Myometrial cell (primary cell): ENCODE measurements around a stretch of chr17.

DNA sequence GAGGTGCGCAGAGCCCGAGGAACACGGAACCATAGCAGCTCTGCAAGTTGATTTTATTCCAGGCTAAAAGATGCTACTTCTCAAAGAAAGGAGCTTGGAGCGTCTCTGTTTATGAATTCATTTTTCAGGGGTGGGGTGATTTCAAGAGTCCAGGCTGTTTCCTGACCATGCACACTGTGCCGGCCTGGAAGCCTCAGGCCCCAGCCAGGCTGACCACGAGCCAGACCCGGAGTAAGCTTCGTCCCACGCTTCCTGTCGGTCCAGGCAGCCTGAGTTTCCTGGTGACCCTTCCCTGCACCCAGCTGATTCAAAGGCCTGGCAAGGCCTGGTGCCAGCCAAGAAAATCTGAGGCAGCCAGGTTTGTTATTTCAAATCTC is 62.1 kb upstream of the SMURF2 start:
- RAMPAGE, long total RNA, result no peak

DNA sequence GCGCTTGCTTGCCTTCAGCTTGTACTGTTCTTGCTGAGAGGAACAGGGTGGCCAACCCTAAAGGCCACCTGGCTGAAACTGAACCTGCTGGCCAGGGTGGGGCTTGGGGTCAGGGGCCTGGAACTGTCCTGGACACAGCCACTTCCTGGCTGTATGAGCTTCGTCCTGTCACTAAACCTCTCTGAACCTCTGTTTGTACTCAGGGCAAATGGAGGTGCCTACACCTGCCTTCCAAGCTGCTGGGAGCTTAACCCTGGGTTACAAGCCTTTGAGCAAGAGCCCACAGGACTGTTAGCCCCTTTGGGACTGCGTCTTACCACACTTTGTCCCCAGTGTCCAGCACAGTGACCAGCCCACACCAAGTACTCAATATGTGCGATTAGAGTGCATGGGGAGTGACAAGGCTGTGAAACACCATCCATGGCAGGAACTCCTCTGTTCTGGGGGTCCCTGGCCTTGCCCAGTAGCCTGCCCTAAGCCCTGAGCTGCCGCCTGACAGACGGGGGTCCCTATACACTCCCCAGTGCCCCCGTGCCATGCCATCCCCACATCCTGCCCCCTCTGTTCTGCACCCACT is 112.7 kb upstream of the SMURF2 start:
- RAMPAGE, long total RNA, result no peak

GRCh38 chr17:64786145-64786787 is 124.2 kb upstream of the SMURF2 start:
- RAMPAGE, long total RNA, result no peak

GRCh38 chr17:64990810-64991388 is 65.6 kb downstream of the GNA13 start:
- RAMPAGE, long total RNA, result no peak

DNA sequence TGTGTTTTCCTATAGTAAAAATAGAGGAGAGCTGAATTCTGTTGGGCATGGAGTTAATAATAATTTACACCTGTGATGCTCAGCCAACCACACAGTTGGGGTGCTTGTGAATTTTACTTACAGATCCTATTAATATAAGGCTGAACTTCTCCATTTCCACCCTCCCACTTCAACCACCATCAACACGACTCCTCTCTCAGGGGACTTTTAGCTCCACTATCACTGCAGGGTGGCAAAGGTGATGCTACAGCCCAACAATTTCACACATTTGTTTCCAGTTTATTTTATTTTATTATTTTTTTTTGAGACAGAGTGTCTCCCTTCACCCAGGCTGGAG is 58.1 kb downstream of the GNA13 start:
- RAMPAGE, long total RNA, result no peak

GRCh38 chr17:65014156-65014987 is 42.2 kb downstream of the GNA13 start:
- RAMPAGE, long total RNA, result no peak

GRCh38 chr17:65029185-65029500 is 27.4 kb downstream of the GNA13 start:
- RAMPAGE, long total RNA, result no peak

DNA sequence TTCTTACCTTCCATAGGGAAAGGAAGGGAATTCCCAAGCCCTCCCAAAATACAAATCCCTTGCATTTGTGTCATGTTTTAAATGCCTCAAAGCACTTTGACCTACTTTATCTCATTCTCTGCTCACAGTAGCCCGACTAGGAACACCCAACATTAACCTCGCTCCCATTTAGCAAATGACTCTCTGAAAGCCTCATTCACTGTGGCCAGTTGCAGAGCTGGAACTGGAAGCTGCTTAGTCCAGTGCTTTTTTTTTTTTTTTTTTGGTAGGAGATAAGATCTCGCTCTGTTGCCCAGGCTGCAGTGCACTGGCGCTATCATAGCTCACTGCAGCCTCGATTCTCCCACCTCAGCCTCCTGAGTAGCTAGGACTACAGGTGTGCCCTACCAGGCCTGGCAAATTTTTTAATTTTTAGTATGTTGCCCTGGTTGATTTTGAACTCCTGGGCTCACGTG is 6.0 kb upstream of the GNA13 start:
- RAMPAGE, long total RNA, result no peak

- RAMPAGE, long total RNA, result no peak
These were observed 9.4 kb upstream of the GNA13 start for GRCh38 chr17:65066080-65066283.

DNA sequence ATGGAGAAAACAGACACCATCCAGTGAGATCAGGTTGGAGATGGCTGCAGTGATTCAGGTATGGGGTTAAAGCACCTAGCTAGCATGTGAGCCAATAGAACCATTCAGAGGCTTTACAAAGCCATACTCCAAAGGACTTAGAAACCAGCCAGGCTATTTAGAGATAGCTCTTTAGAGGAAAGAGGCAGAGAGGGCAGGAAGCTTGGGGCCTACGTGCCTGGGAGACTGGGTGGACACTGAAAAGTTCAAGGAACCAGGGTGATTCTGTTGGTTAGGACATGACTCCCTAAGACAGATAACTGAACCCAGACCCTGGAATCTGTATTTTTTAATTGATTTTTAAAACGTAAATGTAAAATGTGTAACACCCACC is 16.0 kb upstream of the GNA13 start:
- RAMPAGE, long total RNA, result no peak

GRCh38 chr17:65087701-65088008 is 31.1 kb upstream of the GNA13 start:
- RAMPAGE, long total RNA, result no peak

DNA sequence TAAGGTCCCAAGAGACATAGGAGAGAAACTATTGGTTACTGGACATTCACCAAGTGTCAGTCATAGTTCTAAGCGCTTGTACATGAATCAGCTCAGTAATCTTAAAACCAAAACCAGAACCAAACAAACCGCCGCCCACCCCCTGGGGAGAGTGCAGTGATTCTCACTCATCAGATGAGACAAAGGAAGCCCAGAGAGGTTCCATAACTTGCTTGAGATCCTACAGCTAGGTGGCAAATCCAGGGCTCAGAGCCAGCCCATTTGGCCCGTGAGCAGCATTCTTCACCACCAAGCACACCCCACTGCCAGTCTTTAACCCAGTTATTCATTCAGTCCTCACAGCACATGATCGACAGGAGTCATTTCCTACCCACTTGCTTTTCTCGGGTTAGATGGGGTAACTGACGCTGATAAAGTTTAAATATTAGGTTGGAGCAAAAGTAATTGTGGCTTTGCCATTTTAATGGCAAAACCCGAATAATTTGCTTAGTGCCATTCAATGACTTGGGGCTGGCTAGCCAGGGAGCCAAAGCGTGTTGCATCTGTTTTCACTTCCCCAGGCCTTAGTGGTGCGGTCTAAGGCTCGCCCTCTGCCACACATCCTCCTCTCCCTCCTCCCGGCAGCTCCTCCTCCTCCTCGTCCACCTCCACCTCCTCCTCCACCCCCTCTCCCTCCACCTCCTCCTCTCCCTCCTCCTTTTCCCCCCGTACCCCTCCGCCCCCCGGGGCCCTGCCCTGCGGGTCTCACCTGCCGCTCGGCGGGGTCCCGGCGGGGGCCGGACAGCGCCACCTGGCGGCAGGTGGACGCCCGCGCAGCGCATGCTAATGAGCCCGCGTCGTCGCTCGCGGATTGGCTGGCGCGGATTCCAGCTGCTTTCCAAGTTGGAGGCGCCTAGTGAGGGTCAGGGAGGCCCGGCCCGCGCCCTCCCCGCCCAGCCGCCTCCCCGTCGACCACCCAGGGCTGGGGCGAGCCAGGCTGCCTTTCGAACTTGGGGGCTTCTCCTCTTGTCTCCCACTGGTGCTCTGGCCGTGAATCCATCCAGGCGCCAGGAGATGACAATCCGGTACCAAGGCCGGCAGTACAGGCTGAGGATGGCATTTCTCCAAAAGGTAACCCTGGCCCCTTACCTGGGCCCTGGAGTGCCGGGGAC is 36.9 kb upstream of the RGS9 start:
- RAMPAGE, long total RNA, result no peak

- RAMPAGE, long total RNA, result no peak
These were observed 105.5 kb downstream of the AXIN2 start for GRCh38 chr17:65455913-65456448.

GRCh38 chr17:65472634-65473184 is 88.7 kb downstream of the AXIN2 start:
- RAMPAGE, long total RNA, result no peak

DNA sequence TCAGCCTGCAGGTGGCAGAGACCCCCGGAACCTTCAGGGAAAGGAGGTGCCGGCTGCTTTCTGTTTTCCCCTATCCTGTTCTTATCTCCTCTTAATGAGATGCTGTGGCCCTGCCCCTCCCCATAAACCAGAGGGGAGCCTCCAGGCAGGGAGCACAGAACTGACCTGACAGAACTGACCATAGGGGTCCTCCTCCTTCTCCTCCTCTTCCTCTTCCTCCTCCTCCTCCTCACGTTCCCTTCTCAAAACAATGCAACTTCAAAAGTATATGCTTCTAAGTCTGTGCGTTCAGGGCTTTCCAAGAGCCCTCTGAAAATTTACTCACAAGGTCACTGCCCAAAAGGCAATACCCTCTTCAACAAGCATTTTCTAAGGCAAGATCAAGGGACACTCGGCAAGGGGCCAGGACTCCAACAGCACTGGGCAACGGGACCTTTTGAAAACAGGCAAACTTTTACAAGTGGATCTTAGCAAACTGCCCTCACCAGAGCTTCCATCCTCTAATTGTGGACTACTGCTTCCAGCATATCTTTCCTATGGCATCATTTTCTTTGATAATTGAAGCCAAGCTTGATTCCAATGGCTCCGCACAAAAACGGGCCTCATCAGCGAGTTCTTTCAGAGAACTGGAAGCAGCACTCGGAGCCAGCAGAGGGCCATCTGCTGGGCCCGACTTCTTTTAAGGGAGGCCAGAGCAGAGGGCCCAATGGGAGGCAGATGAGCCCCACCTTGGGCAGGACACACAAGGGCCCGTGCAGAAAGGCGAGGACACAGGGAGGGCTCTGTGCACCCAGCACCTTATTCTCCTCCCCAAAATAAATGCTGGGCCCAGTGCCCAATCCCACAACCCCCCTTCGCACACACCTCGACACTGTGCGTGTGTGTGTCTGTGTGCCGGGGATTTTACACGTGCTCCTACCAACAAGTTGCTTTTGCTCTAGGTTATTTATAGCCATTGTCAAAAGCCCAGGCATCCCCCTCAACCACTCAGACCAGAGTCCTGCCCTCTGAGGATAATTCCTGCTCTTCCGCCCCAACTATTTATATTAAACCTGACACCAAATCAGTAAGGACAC is 7.1 kb downstream of the AXIN2 start:
- RAMPAGE, long total RNA, result no peak

- RAMPAGE, long total RNA, result no peak
These were observed 11.7 kb upstream of the AXIN2 start for GRCh38 chr17:65573003-65573709.

- RAMPAGE, long total RNA, result no peak
These were observed 136.9 kb upstream of the CACNG5 start for GRCh38 chr17:66697761-66698617.

GRCh38 chr17:66747706-66748261 is 87.1 kb upstream of the CACNG5 start:
- RAMPAGE, long total RNA, result no peak

DNA sequence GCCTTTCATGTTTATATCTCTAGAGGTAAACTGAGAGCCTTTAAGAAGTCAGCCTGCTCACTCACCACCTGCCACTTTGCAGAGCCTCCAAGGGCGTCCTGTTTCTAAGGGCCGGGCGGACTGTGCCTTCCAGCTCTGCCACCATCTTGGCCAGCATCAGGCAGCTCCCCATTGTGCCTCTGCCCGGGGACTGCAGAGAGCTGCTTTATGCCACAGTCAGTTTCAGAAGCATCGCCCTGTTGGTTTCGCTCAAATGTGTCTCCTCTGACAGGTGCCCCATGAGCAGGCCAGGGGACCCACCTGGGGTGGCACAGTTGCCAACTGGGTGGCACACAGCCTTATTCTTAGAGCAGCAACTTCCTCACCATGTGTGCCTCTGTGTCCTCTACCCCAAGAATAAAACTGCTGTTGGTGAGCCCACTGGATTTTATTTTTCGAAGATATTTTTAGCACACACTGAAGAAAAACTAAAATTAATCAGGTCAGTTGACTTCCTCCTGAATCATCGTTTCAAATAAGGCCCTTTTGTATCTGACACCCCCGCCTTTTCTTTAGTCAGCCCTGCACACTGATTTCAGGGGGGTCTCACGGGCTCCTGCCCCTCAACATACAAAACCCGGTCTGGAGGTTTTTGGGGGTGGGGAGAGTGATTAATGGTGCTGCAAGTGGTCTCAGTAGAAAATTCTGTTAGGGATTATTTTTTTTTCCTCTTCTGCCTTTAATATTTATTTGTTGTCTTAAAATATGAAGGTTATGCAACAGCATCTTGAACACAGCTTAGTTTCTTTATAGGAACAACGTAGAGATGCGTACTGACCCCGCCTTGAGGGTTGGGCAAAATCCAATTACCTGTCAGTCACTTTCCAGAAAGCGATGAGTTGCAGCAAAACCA is 44.8 kb upstream of the CACNG5 start:
- RAMPAGE, long total RNA, result no peak

DNA sequence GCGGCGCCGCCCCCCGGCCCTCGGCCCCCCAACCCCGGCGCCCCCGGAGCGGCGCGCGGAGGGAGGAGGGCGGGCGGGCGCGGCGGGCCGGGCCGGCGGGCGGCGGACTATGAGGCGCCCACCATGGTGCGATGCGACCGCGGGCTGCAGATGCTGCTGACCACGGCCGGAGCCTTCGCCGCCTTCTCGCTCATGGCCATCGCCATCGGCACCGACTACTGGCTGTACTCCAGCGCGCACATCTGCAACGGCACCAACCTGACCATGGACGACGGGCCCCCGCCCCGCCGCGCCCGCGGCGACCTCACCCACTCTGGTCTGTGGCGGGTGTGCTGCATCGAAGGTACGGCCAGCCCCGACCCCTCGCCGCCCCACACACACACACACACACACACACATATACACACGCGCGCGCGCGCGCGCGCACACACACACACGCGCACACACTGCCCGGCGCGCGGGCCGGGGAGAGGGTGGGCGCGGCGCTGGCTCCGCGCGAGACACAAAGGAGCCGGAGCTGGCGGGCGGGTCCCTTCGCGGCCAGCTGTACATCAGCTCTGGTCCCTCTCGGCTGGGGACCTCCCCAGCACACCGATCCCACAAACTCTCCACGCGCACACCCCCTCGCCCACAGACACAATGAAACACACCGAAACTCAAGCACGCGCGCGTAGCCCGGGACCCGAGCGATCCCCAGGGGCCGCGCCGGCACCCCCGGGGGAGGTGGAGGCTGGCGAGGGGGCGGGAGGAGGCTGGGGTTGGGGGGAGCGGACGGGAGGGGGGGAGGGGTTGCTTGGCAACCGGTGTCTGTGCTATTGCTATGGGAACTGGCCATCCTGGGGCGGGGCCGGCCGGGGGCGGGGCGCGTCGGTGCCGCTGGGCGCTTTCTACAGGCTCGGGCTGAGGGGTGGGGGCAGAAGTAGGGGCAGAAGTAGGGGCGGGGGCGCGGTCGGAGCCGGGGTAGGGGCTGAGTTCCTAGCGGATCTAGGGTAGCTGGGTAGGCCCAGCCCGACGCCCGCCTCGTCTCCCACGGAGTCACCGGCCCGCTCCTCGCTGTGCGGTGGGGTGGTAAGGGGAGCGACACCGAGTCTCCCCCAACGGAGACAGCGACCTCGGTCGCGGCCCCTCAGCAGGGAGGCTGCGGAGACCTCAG is 658 bp downstream of the CACNG4 start:
- RAMPAGE, long total RNA, result no peak